Skin of body (tissue), 2 donors: ENCODE measurements around the genes DCDC2, TDP2, GMNN and RIPOR2.

DNA sequence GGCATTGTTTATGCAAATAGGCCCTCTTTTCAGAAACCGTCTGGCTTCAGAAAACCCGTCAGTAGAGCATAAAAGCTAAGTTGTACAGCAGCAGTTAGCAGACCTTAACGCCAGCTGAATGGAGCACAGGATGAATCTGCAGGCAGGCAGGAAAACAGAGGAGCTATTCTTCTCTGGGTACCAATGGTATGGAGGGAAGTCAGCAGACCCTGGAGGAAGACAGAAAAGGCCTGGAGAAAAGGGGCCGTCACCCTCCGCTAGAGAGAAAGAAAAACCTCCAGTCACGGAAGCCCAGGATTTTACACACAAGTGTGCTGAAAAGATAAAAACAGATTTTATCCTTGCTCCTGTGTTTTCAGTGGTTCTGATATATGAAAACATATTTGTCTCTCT, 215.7 kb downstream of the HDGFL1 start:
- RAMPAGE, long total RNA, result no peak

DNA sequence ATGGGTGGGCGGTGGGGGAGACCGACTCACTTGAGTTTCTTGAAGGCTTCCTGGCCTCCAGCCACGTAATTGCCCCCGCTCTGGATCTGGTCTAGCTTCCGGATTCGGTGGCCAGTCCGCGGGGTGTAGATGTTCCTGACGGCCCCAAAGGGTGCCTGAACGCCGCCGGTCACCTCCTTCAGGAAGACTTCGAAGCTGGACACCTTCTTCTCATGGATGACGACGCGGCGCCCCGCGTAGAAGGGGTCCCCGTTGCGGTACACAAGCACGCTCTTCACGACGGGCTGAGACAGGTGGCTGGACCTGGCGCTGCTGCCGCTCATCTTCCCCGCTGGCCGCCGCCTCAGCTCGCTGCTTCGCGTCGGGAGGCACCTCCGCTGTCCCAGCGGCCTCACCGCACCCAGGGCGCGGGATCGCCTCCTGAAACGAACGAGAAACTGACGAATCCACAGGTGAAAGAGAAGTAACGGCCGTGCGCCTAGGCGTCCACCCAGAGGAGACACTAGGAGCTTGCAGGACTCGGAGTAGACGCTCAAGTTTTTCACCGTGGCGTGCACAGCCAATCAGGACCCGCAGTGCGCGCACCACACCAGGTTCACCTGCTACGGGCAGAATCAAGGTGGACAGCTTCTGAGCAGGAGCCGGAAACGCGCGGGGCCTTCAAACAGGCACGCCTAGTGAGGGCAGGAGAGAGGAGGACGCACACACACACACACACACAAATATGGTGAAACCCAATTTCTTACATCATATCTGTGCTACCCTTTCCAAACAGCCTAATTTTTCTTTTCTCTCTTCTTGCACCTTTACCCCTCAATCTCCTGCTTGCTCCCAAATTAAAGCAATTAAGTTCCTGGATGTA, at the start of gene DCDC2:
DCDC2 (minus strand) TSS at position 632 of the 862 bp plus-strand sequence.
- RAMPAGE, long total RNA, result no peak

- RAMPAGE, long total RNA, result no peak
Observed at GRCh38 chr6:24568640-24569091, 73.9 kb downstream of the ALDH5A1 start.

GRCh38 chr6:24646723-24647074, 708 bp upstream of the KIAA0319 start:
- RAMPAGE, long total RNA, result no peak

DNA sequence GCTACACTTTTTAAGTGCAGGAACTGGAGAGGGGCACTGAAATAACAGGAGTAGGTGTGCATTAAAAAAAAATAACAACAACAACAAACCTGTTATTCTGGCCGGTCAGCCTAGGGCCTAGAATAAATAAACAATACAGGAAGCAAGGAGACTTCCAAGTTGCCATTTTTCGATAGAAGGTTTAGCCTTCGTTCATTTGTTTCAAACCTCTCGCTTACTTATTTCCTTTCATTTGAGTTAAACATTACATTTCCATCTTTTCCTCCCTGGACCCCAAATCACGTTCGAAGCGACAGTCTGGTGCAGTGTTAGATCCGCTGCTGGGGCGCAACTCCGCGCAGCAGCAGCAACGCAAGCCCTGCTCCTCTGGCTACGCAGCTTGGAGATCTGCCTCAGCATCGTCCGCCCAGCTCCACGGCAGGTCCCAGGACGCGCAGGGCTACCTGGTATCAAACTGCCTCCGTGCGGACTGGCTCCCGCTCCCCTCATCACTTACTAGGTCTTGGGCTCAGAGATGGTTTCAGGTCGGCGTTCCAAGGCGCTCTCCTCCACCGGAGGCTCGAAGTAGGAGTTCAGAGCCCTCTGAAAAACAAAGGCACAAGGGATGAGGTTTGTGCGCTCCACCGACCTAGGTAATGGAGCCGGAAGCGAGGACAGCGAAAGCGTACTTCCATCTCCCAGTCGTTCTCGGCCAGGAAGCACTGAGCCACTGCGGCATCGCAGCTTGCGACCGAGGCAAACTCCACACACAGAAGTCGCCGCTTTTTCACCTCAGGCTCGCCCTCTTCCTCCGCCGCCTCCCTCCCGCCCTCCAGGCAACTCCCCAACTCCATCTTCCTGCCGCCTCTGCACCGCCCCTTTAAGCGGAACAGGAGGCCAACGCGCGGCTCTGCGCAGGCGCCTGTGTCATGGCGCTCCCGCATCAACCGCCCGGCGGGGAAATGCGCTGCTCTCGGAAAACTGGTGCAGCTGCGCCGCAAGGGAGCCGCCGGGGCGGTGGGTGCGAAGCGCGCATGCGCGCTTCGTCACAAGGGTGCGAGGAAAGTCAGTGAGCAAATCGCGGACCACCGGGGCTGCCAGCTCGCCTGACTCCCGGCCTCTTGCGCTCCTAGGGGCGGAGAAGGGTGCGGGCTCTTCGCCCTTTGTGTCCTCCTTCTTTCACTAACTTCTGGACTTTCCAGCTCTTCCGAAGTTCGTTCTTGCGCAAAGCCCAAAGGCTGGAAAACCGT, at the start of gene TDP2:
TDP2 (minus strand) TSS at position 870 of the 1,229 bp plus-strand sequence.
- RAMPAGE, long total RNA, result no peak

- RAMPAGE, long total RNA, result no peak
Observed at GRCh38 chr6:24702654-24703190, 16.2 kb downstream of the C6orf62 start.

GRCh38 chr6:24715771-24717092, 2.7 kb downstream of the C6orf62 start:
- RAMPAGE, long total RNA, result no peak

DNA sequence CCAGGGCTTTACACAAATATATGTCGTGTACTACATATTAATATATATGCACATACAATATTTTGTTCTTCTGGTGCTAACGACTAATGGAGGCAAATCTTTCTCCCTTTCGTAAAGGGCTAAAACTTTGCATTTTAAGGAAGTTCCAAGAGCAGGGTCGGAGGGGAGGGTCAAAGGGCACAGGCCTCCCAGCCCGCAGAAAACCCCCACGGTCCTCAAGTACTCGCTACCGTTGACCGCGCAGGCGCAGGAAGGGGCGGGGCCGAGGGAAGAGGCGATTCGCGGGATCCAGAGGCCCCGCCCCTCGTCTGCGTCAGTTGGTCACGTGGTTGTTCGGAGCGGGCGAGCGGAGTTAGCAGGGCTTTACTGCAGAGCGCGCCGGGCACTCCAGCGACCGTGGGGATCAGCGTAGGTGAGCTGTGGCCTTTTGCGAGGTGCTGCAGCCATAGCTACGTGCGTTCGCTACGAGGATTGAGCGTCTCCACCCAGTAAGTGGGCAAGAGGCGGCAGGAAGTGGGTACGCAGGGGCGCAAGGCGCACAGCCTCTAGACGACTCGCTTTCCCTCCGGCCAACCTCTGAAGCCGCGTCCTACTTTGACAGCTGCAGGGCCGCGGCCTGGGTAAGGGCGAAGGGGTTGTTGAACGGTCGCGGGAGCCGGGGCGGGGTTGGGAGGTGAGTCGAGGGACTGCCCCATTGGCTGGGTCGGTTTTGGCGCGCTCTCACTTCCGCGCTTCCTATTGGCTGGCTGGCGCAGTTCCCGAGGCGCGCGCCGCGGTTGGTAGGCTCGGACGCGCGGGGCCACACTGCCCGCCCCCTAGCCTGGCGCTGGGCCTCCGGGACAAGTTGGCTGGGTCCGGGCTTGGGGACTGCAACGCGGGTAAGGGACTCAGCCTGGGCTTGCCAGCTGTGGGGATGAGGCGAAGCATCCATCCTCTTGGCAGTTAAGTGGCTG, at the start of gene GMNN:
GMNN (plus strand) TSS at position 313 of the 953 bp plus-strand sequence.
- RAMPAGE, long total RNA, result no peak

DNA sequence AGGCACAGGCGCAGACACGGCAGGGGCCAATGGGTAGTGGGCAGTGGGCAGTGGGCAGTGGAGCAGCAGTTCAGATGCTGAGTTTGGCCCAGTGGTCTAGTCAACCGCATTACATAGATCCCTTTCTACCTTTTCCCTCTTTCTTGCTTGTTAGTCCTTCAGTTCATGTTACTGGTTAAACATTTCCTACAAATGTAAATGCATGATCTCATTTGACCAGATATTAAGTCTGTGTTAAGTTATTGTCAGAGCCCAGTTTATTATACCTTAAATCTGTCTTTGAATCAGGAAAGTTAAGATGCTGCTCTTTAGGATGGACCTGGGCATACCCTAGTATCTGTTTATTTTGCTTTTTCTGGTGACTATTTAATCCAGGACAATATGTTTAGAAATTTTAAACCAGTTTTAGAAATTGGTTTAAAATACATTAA, 1.8 kb downstream of the GMNN start:
- RAMPAGE, long total RNA, result no peak

DNA sequence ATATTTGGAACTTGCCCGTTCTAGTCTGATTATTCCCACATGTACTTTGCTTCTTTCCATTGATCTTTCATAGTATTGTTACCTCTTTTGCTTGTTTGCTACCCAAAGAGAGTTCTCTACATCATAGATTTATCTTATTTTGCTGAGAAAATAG, 303 bp upstream of the ARMH2 start:
- RAMPAGE, long total RNA, result no peak

- RAMPAGE, long total RNA, result no peak
Observed at GRCh38 chr6:24910560-24911490, 24.9 kb downstream of the RIPOR2 start.

DNA sequence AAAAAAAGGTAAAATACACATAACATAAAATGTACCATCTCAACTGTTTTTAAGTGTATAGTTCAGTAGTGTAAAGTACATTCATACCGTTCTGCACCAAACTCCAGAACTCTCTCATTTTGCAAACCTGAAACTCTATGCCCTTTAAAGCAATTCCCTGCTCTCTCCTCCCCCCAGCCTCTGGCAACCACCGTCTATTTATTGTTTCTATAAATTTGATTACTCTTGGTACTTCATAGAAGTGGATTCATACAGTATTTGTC, 13.0 kb downstream of the RIPOR2 start:
- RAMPAGE, long total RNA, result no peak

- RAMPAGE, long total RNA, result no peak
Observed at GRCh38 chr6:24935636-24936228, at the start of gene RIPOR2. Gene RIPOR2, minus strand, starts transcription at chr6:24935960.

- RAMPAGE, long total RNA, result no peak
Observed at GRCh38 chr6:24961004-24961526, 25.3 kb upstream of the RIPOR2 start.

- RAMPAGE, long total RNA, result no peak
Observed at GRCh38 chr6:25083676-25084301, 148.0 kb upstream of the RIPOR2 start.

DNA sequence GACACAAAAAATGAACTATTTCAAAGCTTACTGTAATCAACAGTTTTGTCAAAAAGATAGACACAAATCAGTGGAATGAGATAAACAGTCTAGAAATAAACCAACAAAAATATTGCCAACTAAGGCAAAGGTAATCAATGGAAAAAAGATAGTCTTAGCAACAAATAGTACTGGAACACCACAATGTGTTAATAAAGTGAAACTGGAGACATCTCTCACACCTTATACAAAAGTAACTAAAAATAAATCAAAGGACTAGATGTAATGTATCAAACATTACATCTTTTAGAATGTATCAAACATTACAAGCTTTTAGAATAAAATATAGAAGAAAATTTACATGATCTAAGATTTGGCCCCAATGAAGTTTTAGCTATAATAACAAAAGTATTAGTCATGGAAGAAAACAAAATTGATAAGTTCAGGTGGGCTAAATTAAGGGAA, 26.3 kb upstream of the SLC17A3 start:
- RAMPAGE, long total RNA, result no peak

GRCh38 chr6:25964983-25965402, 2.4 kb downstream of the TRIM38 start:
- RAMPAGE, long total RNA, result no peak

GRCh38 chr6:25987296-25988399, 25.0 kb downstream of the TRIM38 start:
- RAMPAGE, long total RNA, result no peak

DNA sequence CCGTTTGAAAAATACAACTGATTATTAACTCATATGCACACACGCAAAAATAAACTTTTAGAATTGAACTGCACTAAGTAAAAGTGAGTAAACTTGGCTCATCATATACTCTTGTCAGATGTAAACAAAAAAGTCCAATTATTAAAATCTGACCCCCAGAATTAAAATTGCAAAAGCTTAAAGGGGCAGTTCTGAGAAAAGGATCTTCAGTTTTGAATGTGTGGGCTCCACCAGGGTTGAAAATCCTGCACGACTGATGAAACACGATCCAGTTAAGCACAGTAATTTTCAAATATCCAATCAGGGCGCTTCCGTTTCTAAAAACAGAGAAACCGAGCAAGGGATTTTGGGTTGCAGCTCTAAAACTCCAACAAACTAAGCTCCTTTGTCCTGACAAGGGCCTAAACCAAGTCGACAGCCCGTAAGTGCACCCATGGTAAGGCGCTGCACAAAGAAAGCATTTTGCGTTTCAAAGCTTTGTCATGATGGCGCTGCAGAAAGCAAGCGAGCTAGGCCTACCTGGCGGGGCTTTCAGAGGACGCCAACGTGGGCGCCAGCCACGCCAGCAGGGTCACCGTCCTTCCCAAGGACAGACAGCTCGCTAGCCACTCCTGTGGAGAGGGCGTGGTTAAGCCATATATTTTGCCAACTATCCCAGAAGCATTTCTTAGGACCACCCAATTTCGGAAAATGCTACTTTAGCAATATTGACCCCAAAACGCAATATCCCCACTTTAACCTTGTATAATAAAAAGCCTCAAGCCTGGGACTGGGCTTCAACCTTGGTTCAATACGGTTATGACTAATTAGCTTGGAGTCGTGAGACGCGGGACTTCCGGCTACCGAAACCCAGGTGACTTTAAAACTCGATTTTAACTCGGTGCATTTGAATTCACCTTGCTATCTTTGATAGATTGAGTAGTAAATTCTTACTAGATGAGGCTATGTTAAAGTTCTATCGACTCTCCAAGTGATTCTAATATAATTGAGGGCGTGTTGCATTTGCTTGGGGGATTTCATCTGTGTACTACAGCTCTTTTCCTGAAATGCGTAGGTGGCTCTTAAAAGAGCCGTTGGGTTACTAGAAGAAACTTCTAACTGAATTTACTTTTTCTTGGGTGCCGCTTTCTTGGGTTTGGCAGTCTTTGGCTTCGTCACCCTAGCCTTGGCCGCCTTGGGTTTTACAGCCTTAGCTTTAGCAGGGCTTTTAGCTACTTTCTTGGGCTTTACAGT, 1.2 kb downstream of the H1-1 start:
- RAMPAGE, long total RNA, result no peak

GRCh38 chr6:26070955-26071632, 14.8 kb upstream of the H1-2 start:
- RAMPAGE, long total RNA, result no peak